MCF 10A (cell line): ENCODE measurements around the genes LRPAP1 and TMEM128.

- PRO-cap: no peak
- RRBS: no CpG with 5 or more reads among the region's 20 CpGs
Observed at GRCh38 chr4:3221866-3222773, 26.8 kb upstream of the MSANTD1 start.

GRCh38 chr4:3223647-3224487 lies 25.1 kb upstream of the MSANTD1 start:
- PRO-cap: no peak
- RRBS: no CpG with 5 or more reads among the region's 15 CpGs

GRCh38 chr4:3285292-3286194 lies 7.3 kb upstream of the RGS12 start:
- PRO-cap: no peak
- RRBS: 36% methylated on average over 4 of the region's 44 CpGs

DNA sequence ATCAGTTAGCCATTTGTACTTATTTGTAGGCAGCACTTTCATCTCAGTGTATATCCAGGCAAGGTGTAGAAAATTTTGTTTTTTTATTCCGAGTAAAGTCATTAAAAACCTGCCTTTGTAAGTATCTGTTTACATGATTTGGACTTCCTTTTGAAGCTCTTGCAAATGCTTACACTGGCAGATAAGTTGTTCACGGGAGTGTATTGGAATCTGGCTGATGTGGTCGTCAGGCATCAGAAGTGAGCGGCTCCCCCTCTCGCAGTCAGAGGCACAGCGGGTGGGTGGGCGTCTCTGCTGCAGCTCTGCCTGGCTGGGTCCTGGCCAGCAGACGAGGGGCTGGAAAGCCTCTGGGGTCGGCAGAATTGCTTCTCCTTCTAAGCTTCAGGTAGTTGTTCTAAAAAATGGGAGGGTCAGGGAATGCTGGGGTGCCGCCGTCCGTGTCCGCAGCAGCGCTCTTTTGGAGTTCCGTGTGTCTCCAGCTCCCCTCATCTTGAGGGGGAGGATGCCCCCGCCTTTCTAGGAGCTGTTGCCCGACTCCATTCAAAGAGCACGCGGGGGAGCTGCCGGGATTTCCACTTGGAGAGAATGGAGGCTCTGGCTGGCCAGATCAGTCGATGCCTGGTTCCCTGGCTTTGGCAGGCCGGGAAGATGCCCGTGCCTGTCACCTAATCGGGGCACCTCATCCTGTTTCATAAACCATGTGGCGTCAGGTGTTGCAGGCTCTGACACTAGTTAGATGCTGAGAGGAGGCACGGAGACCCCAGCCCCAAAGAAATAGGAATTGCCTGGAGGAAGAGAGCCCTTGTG lies 70.2 kb upstream of the HGFAC start:
- PRO-cap: no peak
- RRBS: 70% methylated on average over 3 of the region's 26 CpGs

GRCh38 chr4:3385231-3386058 lies 56.3 kb upstream of the HGFAC start:
- PRO-cap: bidirectional peak, plus-strand start at chr4:3385346, minus-strand start at chr4:3385302; bidirectional peak, plus-strand start at chr4:3385687, minus-strand start at chr4:3385605; bidirectional peak, plus-strand start at chr4:3385906, minus-strand start at chr4:3385777
- RRBS: no CpG with 5 or more reads among the region's 33 CpGs

DNA sequence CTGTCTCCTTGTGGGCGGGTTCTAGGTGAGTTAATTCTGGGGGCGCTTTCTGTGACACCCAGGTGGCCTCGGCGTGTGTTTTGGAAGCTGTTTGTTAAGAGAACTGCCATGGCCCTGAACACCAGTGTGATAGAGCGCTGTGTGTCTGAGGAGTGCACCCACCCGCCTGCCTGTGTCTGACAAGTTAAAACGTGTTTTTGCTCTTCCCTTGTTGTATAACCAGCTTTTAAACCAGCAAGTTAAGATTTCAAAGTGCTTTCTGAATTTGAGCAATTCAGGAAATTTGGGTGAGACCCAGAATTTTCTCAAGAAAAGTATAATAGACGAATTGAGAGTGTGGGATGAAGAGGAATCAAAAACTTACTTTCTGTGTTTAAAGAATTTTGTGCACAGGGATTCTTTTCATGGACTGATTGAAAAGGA lies 55.2 kb upstream of the HGFAC start:
- PRO-cap: no peak
- RRBS: no CpG with 5 or more reads among the region's 8 CpGs

- PRO-cap: no peak
- RRBS: no CpG with 5 or more reads among the region's 26 CpGs
Observed at GRCh38 chr4:3390016-3390719, 51.6 kb upstream of the HGFAC start.

GRCh38 chr4:3399682-3400247 lies 42.0 kb upstream of the HGFAC start:
- PRO-cap: no peak
- RRBS: no CpG with 5 or more reads among the region's 4 CpGs

GRCh38 chr4:3467171-3467514 lies 4.0 kb downstream of the DOK7 start:
- PRO-cap: no peak
- RRBS: 88% methylated on average over 5 of the region's 14 CpGs

- PRO-cap: no peak
- RRBS: 69% methylated on average over 9 of the region's 35 CpGs
Observed at GRCh38 chr4:3483129-3483993, 20.3 kb downstream of the DOK7 start.

- PRO-cap: no peak
- RRBS: 12% methylated on average over 2 of the region's 14 CpGs
Observed at GRCh38 chr4:3486779-3487339, 23.8 kb downstream of the DOK7 start.

DNA sequence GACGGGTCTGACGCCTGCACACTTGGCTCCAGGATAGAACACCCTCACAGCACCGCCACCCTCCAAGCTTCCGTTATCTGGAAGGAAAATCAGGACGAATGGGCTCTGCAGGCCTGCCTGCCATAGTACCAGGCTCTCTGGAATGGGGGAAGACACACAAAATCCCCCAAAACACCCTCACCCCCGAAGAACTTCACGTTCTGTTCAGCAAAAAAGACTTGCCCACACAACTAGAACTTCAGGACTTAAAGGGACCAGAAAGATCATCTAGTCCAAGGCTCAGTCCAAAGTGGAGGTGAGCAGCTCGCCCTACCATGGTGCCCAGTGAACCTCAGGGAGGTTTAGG lies 2.0 kb downstream of the LRPAP1 start:
- PRO-cap: no peak
- RRBS: no CpG with 5 or more reads among the region's 8 CpGs

GRCh38 chr4:3531869-3532850 lies at the start of gene LRPAP1:
Gene LRPAP1, minus strand, starts transcription at chr4:3532422.
- PRO-cap: bidirectional peak, plus-strand start at chr4:3532642, minus-strand start at chr4:3532420
- RRBS: 14% methylated on average over 22 of the region's 95 CpGs

GRCh38 chr4:3679635-3680220 lies 86.5 kb upstream of the ADRA2C start:
- PRO-cap: no peak
- RRBS: 61% methylated on average over 5 of the region's 26 CpGs

DNA sequence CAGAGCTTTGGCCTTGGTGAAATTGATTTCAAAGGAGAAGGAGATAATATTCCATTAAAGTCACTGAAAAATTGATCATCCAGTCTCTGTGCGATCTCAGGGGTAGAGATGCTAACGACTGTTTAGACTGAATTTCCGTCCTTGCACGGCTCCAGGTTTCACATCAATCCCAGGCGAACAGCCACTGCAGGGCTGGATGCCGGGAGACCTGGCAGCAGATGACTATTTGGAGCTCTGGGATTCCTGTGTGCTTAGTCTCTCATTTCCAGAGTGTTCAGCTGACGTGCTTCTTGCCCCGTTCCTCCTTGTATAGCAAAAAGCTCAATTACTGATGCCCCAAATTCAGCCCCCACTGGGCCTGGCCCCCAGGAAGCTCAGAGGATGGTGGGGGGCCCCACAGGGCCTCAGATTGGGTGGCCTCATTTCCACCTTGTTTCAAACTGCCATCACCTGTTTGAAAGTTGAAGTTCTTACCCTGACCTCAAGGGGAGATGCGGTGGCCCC lies 36.6 kb upstream of the ADRA2C start:
- PRO-cap: no peak
- RRBS: no CpG with 5 or more reads among the region's 9 CpGs

- PRO-cap: no peak
- RRBS: no CpG with 5 or more reads among the region's 8 CpGs
Observed at GRCh38 chr4:3781193-3781453, 14.9 kb downstream of the ADRA2C start.

GRCh38 chr4:3827852-3828295 lies 61.7 kb downstream of the ADRA2C start:
- PRO-cap: no peak
- RRBS: no CpG with 5 or more reads among the region's 14 CpGs

GRCh38 chr4:3955129-3956206 lies 189.3 kb downstream of the ADRA2C start:
- PRO-cap: bidirectional peak, plus-strand start at chr4:3955624, minus-strand start at chr4:3955419
- RRBS: 0% methylated on average over 3 of the region's 88 CpGs

DNA sequence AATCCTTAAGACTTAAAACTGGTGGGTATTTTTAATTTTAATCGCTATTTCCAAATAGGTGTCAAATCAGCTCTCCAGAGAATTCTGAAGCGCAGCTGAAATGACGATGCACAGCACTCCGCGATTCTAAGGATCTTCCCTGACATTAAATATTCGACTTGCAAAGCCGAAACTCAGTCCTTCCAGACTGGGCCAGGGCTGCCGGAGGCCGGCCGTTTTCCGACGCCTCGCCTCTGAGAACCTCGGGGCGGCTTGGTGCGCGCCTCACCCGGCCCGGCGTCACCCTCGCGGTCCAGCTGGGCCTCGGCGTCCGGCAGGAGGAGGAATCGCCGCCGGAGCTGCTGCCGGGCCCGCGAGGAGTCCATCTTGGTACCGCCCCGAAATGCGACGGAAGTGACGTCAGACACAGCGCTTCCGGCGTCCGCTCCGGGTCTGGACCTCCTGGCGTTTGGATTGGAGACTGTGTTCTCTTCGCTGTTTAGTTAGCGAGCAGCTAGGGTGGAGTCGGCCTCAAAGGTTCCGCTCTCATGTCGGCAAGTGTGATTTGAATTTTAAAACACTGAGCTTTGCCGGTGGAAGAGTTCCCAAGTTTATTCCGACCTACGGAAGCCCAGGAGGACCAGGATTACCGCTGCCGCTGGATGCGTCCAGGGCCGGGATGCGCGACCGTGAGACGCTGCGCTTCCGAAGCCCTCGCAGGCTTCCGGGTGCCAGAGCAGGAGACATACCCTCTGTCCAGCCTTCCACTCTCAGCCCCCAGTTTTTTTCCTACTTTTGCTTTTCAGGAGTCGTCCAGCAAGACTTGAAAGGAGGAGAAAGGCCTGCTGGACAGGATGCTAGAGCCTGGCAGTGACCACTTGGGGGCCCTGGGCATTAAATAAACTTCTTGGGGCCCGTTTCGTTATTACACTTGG lies at the start of gene TMEM128:
Gene TMEM128 (minus strand): TSS at position 386 of the 914 bp plus-strand sequence.
- PRO-cap: bidirectional peak, plus-strand start at position 481 of the sequence, minus-strand start at position 395 of the sequence
- RRBS: 1% methylated on average over 37 of the region's 65 CpGs

- PRO-cap: no peak
- RRBS: no CpG with 5 or more reads among the region's 10 CpGs
Observed at GRCh38 chr4:4421226-4421612, 34.3 kb downstream of the NSG1 start.